Measurements from ENCODE around the genes CFAP97 and MTNR1A.

DNA sequence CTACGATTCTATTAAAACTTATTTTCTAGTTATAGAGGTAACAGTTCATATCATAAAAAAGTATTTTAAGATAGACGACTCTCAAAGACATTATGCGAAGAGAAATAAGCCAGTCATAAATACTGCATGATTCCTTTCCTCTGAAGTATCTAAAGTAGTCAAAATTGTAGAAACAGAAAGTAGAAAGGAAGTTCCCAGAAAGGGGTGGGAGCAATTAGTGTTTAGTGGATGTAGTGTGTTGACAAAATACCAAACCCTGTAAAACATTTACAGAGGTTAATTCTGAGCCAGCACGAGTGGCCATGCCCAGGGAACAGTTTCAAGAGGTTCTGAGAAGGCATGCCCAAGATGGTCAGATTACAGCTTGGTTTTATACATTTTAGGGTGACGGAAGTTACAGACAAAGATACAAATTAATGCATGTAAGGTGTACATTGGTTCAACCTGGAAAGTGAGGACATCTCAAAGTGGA is 34.4 kb upstream of the SLC25A4 start:
- RAMPAGE, total RNA = no peak

DNA sequence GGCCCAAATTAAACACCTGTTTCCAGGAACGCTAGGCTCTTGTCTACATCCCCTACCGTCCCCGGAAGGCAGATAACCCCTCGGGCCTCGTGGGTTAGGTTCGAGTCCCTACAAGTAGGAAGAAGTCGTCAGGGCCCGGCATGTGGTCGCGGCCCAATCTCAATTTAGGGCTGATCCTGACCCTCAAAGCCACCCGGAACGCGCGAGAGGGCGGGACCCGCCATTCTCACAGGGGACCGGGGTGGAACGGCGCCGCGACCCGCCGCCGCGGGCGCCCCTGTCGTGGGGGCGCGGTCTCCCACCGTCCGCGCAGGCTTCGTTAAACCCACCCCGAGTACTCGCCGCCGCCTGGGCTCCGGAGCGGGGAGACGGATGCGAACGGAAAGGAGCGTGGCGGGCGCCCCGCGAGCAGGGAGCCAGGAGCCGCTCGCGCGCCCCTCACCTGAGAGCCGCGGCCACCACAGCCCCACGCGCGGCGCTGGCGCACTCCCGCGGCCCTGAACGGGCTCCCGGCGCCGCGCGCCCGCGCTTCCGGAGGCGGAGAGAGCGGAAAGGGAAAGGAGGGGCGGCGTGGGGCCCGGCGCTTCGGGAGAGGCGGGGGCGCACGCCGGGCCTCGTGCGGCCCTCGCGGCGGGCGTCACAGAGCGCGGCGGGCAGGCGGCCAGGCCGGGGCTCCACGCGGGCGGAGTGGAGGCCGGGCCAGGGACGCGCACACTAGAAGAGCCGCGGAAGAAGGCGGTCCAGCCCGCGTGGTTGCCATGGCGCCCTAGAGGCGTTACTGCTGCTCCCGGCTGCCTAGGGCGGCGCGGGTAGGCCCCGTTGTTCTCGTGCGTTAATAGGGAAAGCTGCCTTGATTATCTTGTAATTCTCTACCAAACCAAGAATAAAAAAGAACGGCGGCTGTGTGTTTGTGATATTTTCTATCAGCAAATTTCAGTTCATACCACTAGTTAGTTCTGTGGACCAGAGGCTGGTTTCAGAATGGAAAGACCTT is at the start of gene CFAP97:
CFAP97 (minus strand) TSS at position 545 of the 994 bp plus-strand sequence.
- RAMPAGE, total RNA = start-site peak on the minus strand centred at position 508 of the sequence, 36 bp wide, 125 and 153 reads in 2 replicates

DNA sequence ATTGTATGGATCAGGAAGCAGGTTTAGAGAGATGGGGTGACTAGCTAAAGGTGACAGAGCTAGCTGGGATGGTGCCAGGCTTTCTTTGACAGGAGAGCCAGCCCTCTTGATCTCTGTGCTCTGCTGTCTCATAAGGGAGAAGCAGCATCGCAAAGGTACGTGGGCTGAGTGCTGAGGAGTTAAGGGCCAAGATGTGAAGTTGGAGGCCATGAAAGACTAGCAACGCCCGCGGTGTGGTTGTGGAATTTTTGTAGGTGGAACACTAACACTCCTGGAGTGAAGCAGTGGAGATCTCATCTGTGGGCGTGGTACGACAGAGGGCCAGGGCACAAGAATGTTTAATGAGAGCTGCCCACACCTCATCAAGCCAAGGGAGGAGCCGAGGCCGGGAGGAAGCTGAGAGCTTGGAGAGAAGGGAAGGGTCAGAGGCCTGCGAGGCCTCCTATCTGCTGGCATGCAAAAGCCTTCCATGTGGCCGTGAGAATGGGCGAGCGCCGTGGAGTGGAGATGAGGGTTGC is 19.5 kb downstream of the SNX25 start:
- RAMPAGE, total RNA = no peak

GRCh38 chr4:185328297-185329082 is 67.2 kb downstream of the LRP2BP start:
- RAMPAGE, total RNA = no peak

DNA sequence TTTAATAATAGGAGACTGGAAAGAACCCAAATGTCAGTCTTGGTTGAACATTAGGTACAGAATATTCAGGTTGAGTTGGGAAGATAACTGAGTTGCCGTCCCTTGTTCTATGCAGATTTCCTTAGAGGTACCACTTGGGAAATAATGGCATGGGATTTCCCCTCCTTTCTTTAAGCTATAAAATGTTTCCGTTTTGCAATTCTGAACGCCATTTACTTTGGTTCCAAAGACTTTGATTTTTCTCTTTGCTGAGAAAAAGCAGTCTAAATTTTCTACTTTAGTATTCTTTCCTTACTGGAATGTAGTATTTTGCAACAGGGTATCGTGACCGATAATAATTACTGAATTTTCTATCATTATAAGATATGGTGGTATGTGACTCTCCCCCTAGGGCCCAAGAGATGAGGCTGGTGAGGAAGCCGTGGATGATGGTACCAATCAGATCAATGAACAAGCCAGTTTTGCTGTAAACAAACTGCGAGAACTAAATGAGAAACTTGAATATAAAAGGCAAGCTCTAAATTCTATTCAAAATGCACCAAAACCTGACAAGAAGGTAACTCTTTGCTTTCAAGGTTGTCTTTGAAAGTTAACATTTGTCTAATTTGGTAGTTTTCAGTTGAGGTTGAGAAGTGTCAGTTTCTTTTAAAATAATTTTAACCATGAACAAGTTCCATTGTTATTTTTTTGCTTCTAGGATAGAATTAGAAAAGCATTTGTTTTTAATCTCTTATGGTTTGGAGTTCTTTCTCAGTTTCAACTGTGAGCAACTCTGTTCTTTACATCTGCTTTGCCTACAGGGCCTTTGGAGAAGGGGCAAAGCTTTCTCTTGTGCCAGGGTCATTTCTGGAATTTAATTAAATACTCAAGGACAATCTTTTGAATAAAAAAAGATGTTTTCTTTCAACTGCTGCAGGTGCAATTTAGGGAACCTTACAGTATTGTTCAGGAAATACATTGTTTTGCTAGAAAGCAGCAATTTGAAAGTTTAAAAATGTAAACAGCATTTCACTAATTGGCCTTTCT is 63.2 kb downstream of the LRP2BP start:
- RAMPAGE, total RNA = no peak

DNA sequence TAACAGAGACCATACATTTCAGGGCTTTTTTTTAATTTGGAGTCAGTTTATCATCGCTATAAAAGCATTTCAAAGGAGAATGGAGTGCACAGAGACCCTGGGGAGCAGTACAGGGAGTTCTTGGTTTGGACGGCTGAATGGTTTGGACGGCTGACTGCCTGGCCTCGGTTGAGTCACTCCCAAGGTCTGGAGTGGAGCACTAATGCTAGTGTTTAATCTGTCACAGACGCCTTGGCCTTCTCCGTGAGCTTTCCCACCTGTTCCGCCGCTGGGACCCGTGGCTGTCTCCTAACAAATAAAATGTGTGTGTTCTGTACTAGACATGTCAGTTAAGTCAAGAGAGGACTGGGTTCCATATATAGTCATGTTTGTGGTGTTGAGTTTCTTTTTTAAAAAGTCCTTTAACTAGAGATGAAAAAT is 7.6 kb upstream of the PDLIM3 start:
- RAMPAGE, total RNA = no peak

DNA sequence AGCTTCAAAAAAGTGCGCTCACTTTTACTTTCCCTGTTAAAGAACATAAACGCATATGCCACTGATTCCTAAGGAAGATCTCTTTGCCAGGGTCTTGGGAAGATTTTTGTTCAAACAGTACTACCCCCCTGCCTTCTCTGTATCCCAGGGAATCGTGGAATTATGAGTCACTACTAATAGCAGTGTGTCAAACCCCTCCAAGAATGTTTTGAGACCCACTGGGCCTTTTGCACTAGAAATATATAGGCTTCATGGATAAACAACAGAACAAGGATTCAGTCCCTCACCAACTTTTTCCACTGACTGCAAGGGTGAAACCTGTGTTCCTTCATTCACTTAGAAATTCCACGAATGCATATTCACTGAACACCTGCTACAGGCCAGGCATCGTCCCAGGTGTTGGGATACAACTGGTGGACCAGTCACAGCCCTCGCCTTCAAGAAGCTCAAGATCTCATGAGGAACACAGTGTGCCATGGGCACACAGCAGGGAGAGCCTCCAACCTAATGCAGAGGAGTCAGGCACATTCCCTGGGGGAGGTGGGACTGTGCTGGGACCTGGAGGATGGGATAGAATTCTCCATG is 107.4 kb upstream of the PDLIM3 start:
- RAMPAGE, total RNA = no peak

- RAMPAGE, total RNA = no peak
Observed at GRCh38 chr4:185656312-185657209, 121.3 kb upstream of the PDLIM3 start.

DNA sequence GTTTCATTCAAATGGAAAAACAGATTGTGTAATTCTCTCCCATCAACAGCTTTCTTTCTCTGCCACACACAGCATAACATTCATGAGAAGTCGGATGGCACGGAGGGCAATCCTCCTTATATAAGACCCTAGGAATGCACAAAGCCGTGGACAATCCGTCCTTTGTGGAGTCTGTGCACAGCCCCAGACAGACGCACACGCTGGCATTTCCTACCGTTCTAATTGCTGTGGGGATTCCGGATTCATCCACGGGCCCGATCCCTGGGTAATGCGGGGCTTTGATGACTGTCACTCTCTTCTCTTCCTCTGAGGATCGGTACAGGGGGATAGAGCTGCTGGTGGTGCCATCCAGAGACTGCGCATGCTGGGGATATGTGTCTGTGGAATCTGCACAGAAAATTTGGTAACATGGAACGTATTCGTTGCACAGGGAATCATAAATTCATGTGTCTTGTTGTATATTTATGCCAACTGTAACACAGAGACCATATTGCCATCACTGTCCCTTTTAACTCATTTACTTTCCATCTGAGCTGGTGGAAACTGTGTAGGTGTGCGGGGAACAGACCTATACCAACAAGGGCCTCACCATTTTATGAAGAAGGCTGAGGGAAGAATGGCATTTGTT is 122.0 kb upstream of the PDLIM3 start:
- RAMPAGE, total RNA = no peak

DNA sequence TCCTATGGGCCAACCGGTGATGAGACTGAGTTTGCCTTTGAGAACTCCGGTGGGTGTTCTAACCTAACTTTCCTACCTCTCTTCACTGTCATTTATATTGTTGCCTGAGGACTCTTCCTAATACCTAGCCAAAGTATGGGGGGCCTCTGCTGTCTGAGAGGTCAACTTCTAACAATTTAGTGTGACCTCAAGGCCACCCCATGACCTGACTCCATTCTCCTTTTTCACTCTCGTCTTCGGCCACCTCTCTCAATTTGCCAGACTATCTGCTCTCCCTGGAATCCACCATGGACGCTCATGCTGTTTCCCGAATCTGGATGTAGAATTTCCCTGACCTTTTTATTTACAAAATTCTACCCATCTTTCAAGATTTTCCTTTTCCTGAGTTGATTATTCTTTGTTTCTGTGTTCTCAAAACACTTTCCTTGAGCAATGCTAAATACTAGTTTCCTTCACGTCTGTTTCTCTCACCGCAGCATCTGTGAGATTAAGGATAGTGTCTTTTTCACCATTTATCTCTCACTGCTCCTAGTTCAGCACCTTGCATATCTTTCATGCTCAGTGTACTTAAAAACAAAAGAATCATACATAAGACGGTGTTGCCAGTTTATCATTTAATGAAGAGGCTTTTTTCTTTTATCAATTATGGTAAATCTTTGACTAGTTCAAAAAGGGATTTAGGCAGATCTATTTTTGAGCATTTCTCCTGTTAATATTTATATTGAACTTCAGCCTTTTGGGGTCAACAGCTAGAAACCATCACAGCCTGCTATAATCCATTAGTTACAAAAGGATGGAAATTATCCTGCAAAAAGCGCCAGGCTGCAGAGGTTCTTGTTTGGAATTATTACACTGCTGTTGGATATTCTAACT is 87.3 kb downstream of the SORBS2 start:
- RAMPAGE, total RNA = no peak

GRCh38 chr4:185730248-185730756 is 81.7 kb downstream of the SORBS2 start:
- RAMPAGE, total RNA = no peak

DNA sequence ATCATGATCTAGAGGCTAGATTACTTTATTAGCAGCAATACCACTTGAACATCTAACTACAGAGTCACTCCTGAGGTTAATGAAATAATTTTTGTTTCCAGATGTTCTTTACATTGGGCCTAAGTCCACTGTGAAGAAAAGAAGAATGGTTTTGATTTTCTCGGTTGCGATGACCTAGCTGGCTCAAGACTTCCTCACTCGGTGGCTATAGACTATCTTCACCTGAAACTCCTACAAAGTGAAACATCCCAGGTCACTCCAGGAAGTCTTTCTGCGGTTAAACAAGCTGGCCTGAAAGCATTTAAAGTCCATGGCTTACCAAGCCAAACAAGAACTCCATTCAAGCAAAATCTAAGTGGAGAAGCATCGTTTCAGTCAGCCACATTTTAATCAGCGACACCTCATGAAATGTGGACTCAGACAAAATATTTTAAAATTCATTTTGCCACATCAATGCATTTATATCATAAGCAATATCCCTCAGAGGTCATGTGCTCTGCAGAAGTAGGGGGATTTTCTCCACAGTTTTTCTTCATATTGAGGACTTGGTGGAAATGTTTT is 13.8 kb upstream of the SORBS2 start:
- RAMPAGE, total RNA = no peak

DNA sequence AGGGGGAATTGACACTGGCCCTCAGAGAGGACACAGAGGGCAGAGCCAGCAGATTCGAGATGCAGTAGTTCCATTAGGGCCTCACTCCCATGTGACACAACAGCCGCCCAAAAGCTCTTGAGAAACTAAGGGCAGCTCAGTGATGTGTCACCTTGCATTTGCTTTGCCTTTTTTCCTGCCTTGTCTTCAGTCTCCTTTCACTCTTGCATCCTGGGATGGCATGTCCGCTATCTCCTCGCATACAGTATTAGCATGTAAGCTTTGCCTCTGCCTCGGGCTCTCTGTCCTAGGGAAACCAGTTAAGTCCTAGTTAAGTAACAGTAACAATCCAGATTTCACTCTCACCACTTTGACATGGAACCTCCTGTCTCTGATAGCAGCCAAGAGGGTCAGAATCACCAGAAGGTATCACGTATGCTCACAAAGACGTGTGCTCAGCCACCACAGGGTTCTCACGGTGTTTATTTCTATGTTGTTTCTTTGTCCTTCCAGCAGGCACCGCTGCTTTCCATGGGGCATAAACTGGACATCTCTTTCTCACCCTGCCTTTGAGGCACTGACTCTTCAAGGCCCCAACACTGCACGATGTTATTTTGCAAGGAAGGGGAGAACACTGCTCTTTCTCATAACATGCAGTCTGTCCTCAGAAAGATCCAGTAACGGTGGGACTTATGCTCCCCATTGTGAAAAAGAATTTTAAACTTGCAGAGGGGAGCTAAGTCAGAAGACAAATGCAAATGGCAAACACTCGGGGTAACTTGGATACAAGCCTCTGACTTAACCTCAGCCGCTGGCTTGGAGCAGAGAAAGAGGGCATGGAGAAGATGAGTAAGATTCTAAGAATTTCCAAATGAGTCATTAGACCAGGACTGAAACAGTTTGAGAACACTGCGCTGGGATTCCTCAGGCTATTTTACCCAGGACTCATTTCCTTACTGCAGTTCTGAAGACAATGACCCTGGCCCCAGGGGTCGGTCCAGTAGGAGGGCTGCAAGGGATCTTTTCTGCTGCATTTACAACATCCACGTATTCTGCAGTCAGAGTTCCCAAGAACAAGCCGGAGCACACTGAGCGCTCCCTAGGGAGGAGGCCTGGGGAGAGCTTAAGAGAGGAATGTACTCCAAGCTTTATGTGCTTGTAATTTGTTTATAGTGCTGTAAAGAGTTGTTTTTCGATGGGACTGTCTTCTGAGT is 26.9 kb upstream of the SORBS2 start:
- RAMPAGE, total RNA = no peak

GRCh38 chr4:185870349-185870928 is 58.4 kb upstream of the SORBS2 start:
- RAMPAGE, total RNA = no peak

- RAMPAGE, total RNA = no peak
Observed at GRCh38 chr4:186554929-186555781, at the start of gene MTNR1A. MTNR1A (minus strand) TSS chr4:186555567.

DNA sequence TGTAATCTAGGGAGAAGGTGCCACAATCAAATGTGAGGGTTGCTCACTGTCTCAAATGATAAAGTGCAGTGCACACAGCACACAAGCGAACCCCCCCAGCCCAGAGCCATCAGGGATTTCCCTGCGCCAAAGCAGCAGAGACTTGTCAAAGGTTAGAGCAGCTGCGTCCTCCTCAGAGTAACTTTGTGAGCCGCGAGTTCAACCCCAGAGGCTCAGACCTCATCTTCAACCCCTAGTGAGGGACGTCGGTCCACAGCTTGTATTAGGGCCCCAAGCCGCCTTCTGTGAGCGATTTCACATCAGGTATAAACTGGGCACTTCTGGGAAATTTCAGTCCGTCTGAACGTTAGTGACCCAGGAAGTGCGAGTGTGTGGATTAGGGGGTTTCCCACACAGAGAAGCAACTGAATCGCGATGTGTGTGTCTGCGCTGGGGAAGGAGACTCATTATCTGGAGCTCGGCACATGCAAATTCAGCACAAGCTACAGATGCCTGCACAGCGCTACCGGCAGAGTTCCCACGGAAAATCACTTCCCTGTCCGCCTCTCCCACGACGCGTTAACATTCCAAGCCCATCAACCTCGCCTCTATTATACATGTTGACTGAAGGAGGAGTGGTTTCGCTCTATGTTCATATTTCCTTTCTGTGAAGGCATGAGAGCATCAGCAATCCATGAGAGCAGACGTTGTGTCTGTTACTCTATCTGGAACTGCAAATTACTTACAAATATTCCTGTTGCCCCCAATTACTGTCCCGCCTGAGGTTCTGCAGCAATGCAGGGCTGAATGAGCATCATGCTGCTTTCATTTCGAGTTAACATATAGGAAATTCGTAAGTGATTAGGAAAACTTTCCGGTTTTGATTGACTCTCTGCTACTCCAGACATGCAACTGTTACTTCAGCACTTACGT is 14.8 kb upstream of the MTNR1A start:
- RAMPAGE, total RNA = no peak

- RAMPAGE, total RNA = no peak
Observed at GRCh38 chr4:186588506-186589274, 33.3 kb upstream of the MTNR1A start.

DNA sequence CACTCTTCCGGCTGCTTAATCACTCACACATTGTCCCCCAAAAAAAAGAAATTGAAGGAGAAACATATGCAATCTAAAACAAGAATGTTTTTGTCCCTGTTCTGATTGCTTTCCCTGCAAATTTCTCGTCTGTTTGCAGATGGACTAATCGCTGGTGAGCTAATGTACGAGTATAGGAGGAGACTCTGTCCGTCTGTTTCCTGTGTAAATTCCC is 37.7 kb upstream of the MTNR1A start:
- RAMPAGE, total RNA = no peak

DNA sequence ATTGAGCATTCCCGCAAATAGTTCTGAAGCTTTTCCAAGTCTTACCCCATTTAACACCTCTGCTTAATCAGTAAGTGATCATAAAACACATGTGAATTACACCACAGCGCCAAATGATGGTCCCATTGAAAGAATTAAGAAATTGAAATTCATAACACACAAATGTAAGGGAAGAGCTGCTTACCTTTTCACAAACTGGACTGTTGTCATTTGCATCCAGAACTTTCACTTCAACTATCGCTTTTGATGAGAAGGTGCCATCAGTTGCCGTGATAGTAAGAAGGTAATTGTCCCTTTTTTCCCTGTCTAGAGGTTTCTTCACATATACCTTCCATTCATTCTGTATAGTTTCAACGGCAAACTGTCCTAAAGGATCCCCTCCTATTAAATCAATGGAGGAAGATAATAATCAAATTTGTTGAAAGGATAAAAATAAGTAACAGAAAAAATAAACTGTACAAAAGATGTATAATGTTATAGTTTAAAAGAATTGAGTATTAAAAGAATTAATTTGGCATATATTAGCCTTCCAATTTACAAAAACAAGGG is 61.5 kb upstream of the MTNR1A start:
- RAMPAGE, total RNA = no peak

- RAMPAGE, total RNA = no peak
Observed at GRCh38 chr4:186743321-186743745, 19.7 kb upstream of the FAT1 start.

All from foreskin keratinocyte (primary cell).